Kidney (tissue), 2 donors: ENCODE results near the gene BCL6.

DNA sequence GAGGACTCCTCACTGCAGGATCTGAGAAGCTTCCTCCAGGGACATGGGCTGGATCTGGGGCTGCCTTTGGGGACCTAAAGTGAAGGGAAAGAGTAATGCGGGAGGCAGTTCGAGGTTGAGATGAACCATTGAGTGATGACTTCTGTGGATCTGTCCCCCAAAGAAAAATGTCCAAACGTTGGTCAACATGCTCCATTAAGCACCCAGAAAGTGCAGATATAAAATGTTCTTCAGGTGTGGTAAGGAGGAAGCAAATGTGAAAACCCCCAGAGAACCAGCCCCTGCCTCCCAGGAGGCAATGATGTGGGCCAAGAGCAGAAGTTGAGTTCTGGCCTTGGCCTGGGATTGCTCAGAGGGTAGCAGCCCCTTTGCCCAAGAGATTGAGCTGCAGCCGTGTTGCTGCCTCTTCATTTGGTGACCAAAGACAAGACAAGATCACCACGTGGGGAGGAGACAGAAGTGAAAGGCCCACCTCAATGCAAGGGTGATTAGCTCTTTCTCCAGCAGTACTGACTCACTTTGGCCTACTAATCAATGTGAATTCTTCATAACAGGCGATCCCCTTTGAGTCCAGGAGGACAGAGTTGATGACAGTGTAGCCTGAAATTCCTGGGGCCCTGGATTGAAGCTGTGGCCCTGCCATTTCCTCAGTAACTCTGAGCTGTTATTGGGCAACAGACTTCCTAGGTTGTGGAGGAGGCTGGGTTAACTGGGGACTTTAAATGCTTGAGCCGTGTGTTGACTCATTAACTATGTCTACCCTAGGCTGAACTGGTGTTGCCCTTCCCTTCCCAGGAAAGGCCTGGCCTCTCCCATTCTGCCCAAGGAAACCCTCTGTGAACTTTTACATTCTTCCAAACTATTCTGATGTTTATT is 86.4 kb downstream of the ST6GAL1 start:
- PRO-cap: no peak
- RRBS: no CpG with 5 or more reads among the region's 7 CpGs

DNA sequence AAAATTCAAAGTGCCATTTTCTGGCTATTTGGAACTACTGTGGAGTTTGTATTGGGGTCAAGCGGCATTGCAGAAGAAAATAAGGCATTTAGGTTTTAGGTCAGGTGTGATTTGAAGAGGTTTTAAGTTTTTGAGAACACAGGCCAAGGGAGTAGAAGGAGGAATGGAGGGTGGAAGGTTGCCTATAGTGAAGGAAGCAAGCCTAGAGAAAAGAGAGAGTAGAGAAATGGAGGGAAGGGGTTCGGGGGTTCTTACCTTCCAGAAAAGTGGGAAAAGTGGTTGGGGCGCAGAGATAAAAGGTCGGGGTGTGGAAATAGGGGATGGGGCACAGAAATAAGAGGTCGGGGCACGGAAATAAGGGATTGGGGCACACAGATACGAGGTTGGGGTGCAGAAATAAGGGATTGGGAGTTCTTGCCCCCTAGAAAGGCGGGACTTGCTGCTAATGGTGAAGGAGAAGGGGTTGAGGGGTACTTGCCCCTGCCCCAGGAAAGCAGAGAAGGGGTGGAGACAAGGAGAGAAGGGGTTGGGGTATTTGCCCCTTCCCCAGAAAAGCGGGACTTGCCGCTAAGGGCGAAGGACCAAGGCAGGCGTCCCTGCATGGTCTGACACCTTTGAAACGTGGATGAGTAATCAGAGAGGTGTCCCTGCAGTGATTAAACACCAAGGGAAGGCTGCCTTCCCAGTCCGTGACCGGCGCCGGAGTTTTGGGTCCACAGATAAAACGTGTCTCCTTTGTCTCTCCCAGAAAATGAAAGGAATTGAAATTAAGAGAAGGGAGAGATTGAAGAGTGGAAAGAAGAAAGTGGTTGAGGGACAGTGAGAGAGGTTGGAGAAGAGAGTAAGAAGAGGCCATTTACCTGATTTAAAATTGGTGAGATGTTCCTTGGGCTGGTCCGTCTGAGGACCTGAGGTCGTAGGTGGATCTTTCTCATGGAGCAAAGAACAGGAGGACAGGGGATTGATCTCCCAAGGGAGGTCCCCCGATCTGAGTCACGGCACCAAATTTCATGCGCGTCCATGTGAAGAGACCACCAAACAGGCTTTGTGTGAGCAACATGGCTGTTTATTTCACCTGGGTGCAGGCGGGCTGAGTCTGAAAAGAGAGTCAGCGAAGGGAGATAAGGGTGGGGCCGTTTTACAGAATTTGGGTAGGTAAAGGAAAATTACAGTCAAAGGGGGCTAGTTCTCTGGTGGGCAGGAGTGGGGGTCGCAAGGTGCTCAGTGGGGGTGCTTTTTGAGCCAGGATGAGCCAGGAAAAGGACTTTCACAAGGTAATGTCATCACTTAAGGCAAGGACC is 17.0 kb upstream of the RTP1 start:
- PRO-cap: no peak
- RRBS: no CpG with 5 or more reads among the region's 28 CpGs

- PRO-cap: no peak
- RRBS: no CpG with 5 or more reads among the region's 5 CpGs
These were observed 27.5 kb downstream of the MASP1 start for GRCh38 chr3:187263903-187264503.

- PRO-cap: no peak
- RRBS: no CpG with 5 or more reads among the region's 3 CpGs
These were observed 17.1 kb downstream of the MASP1 start for GRCh38 chr3:187274380-187274886.

DNA sequence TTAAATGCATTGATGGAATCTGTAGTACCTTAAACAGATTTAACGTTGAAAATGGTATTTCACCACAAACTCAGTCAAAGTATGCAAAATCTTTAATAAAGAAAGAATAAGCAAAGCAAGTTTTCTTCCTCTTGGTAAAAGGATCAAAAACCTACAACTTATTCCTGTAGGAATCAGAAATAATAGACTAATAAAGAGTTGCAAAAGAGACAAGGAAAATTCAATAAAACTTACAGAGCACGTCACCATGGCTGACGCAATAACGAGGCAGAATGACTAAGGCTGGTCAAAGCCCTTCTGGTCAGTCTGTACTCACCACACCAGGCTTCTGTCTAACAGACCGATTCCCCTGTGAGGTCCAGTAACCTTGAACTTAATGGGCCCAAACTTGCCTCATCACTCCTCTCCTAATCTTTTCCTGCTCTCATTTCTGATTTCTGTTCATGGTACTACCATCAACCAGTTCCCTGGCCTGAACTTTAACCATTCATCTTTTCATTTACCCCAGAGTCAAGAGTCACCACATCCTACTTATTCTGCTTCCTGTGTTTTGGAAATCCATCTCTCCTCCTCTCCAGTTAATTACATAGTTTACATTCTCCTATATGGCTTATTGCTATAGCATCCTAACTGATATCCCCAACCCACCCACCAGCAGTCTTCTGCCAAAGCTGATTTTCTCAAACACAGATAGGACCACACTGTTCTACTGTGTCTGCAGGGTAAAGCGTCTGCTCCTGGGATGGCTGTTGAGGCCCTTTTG is 4.9 kb downstream of the MASP1 start:
- PRO-cap: no peak
- RRBS: no CpG with 5 or more reads among the region's 6 CpGs

DNA sequence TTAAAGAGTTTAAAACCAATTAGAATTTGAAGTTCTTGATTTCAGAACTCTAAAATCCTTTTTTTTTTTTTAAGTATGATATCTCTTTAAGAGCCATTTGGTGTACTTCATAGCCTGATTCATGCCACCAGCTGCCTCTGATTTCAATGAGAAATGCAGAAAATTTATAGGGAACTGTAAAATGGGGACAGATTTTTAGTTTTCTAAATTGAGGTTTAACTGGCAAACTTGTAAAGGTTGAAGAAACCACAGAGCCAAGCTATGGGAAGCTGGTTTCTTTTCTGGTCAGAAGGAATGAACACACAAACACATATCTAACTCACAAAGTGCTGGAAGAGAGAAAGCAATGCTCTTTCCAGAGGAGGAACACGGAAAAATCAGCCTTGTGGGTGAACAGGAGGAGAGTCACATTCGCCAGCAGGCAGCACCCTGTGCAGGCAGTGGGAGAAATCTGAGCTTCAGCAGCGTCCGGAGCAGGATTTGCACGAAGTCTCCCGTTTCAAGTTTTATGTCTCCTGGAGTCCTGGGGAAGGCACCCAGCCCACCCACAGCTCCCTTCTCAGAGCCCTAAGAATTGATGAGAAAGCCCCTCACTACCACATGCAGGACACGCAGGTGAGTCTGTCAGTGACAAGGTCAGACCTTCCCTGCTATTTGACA is 485 bp downstream of the MASP1 start:
- PRO-cap: no peak
- RRBS: no CpG with 5 or more reads among the region's 7 CpGs

DNA sequence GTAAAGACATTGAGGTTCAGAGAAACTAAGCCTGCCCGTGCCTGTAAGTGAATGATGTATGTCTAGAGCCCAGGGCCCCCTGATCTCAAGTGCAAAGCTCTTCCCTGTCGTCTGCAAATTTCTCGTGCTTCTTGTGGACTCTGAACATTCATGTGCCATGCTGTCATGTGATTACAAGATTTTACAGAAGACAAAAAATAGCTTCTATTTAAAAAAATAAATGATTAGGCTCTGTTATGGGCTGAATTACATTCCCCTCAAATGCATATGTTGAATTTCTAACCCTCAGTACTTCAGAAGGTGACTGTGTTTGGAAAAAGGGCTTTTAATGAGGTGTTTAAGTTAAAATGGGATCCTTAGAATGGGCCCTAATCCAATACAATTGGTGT is 3.8 kb upstream of the MASP1 start:
- PRO-cap: no peak
- RRBS: no CpG with 5 or more reads among the region's 3 CpGs

GRCh38 chr3:187412397-187412969 is 44.3 kb downstream of the RTP4 start:
- PRO-cap: no peak
- RRBS: no CpG with 5 or more reads among the region's 18 CpGs

DNA sequence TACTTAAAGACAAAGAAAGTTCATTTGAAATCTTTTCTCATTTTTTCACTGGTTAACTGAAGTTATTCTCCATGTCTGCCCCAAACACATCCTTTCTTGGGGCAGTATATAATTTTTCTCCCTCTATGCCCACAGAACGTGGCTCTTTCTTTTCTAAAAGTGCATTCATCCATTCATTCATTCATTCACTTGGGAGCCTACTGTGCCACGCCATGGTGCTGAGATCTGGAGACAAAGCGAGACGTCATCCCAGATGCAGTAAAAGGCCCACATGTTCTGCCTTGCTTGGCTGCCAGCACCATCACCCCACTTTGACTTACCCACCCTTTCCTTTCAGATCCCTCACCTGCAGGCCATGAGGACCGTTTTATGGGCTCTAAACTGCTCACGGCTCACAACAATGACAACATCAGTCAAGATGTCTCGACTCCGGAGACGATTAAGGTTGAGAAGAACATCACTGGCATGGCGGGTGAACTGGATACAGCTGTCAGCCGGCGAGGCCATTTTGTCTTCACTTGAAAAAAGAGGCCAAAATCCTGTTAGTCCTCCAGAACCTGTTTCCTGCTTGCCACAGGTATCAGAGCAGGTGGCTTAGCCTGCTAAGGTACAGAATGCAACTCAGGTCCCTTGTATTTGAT is 12.0 kb downstream of the BCL6 start:
- PRO-cap: no peak
- RRBS: 95% methylated on average over 2 of the region's 12 CpGs

DNA sequence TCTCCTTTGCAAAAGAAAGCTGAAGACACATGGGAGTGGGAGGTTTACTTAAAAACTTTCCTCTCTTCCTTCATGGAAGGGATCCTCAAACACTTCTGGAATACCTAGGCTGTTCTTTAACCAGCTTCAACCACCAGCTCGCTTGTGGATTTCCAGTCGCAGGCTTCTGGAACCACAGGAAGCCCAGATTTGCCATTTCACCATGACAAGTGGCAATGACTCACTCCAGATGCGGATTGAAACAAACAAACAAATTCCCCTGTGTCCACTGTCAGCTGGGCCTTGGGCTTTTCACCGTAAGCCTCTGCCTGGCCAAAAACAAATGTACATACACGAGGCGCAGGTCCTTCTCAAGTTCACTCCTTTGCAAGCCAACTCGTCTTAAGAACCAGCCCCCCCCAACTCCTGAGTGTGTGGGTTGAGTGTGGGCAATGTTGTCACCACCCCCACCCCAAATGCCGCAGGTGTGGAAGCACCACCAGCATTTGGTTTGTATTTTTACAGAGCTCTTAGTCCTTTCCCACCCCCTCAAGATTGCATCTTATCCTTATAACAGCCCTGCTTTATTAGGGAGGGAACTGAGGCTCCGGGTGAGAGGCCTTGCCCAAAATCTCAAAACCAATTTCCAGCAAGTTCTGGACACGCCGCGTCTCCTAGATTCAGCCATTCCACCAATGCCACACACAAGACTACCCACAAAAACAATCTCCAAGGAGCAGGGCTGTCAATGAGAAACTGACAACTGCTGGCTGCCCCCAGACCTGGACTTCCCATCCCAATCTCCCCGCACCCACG is 8.7 kb downstream of the BCL6 start:
- PRO-cap: no peak
- RRBS: no CpG with 5 or more reads among the region's 14 CpGs

DNA sequence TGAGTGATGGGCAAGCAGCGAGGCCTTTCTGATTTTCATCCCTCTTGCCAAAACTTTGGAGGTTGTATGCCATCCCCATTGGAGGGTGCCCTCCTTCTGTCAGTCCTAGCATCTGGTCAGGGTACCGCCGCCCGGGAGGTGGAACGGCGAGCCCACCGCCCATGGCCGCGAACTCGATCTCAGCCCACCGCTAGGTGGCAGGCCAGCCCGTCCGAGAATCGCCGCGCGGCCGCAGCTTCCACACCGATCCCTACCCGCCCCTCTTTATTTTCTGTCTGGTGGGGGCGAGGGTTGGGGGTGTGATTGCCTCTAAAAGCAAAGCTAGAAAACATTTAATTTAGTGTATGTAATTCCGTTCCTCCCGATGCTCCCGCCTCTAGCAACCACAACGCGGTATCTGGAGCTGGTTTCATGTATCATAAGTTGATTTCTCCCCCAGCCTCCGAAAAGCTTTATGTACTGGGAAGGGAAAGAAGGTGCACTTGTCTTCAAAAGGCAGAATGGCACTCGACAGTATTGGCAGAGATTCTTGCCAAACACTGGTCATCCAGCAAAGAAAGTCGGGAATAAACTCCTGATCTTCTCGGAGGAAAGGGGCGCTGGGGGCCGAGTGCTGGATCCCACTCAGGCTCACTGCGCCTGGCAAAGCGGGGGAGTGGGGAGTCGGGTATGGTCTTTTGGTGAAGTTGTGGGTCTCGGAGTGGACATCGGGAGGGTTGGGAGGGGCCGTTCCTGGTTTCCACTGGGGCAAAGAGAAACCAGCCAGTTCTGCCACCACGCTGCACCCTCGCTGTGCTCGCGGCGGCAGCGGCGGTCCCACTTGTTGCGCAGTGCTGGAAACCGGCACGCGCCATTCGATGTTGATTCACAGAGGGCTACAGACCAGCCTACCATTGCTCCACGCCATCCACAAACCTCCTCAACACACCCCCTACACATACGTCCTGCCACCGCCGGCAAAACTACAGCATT is 4.1 kb downstream of the BCL6 start:
- PRO-cap: bidirectional peak, plus-strand start at position 276 of the sequence, minus-strand start at position 249 of the sequence; bidirectional peak, plus-strand start at position 765 of the sequence, minus-strand start at position 832 of the sequence
- RRBS: 2% methylated on average over 7 of the region's 54 CpGs

DNA sequence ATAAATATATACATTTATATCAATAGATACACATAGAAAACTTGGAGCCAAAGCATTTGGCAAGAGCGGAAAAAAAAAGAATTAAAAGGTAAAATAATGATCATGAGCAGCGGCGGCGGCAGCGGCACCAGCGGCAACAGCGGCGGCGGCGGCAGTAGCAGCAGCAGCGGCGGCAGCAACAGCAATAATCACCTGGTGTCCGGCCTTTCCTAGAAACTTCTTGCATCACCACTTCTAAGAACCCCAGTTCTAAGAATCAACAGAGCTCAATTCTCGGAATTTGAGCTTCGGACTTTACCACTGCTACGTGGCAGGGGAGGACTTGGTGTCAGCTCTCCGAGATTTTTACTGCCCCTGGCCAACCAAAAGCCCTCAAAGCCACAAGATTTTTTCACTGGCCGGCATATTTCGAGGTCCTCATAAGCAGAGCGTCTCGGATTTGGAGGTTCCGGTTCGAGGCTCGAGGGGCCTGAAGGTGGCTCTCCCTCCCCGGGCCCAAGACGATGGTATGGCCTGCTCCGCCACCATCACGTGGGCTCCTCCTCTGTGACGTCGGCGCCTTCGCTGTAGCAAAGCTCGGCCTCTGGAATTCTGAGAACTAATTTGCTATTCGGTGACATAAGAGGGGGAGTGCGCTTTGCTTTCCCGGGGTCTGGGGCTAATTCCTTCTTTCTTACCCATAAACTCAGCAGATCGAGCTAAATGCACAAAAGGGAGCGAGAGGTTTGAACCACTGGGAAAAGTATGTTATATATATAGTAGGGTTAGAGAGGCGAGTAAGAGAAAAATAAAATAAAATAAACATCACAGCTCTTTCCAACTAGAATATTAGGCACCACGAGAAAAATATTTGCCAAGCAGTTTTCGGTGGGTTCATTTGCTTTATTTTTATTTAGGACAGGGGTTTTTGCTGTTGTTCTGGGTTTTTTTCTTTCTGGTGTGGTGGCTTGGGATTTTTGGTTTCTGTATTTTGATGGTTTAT is at the start of gene BCL6:
Gene BCL6, minus strand, starts transcription at position 251 of the 982 bp plus-strand sequence.
- PRO-cap: bidirectional peak, plus-strand start at position 609 of the sequence, minus-strand start at position 251 of the sequence
- RRBS: 2% methylated on average over 3 of the region's 41 CpGs

DNA sequence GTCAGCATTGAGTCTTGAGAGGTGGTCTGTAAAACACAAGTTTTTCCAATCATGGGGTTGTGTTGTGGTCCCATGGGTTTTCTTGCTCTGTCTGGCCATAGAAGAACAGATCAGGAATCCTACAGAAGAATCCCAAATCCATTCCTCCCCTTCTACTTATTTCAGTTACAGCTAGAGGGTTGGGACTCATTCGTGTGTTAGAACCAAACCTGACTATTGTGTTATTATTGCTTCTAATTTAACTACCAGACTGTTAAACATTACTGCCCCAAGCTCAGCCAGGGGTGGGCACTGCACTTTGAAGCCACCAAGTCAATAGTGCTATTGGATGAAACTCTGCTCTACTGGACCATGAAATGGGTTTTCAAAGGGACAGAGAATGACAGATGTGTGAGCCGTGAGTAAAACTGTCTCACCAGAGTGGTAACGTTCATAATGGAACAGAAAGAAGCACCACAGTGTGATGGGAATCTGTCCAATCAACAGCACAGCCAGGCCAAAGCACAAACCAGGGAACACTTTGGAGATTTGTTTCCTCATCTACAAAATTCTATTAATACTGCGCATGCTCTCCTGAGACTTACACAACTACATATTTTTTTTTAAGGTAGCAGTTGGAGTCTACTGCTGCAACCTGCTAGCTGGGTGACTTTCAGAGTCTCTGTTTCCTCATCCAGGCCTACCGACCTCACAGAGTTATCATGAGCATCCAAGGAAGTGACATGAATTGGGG is 171.9 kb upstream of the LPP start:
- PRO-cap: no peak
- RRBS: no CpG with 5 or more reads among the region's 5 CpGs

DNA sequence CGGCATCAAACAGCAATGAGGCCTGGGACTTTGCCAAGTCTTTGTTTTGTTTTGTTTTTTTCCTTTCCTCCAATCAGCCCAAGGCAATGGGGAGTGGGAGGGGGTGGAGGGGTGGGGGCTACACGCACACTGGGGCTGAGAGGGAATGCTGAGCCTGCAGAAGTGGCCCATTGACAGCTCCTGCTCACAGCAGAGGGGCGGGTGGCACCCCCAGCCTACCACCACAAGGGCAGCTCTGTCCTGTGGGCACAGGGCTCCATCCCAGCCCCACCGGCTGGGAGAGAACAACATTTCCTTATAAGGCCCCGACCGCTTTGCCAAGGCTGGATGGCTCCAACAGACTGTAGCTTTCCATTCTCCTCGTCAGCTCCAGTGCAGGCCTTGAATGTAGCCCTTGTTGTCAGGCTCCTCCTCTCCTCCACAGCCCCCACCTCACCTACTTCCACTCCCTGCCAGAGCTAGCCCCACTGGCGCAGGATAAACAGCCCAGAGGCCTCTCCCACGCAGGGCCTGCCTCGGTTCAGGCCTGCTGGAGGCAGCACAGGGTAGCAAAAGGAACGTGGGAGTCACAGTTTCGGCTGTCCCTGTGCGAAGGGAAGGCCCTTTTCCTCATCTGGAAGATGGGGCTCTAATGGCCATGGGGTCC is 101.8 kb upstream of the LPP start:
- PRO-cap: bidirectional peak, plus-strand start at position 129 of the sequence, minus-strand start outside the sequence; bidirectional peak, plus-strand start at position 354 of the sequence, minus-strand start at position 272 of the sequence
- RRBS: no CpG with 5 or more reads among the region's 13 CpGs

- PRO-cap: unidirectional peak, plus-strand start at chr3:188153017; bidirectional peak, plus-strand start at chr3:188153304, minus-strand start at chr3:188153261
- RRBS: no CpG with 5 or more reads among the region's 14 CpGs
These were observed 994 bp upstream of the LPP start for GRCh38 chr3:188152975-188153351.

DNA sequence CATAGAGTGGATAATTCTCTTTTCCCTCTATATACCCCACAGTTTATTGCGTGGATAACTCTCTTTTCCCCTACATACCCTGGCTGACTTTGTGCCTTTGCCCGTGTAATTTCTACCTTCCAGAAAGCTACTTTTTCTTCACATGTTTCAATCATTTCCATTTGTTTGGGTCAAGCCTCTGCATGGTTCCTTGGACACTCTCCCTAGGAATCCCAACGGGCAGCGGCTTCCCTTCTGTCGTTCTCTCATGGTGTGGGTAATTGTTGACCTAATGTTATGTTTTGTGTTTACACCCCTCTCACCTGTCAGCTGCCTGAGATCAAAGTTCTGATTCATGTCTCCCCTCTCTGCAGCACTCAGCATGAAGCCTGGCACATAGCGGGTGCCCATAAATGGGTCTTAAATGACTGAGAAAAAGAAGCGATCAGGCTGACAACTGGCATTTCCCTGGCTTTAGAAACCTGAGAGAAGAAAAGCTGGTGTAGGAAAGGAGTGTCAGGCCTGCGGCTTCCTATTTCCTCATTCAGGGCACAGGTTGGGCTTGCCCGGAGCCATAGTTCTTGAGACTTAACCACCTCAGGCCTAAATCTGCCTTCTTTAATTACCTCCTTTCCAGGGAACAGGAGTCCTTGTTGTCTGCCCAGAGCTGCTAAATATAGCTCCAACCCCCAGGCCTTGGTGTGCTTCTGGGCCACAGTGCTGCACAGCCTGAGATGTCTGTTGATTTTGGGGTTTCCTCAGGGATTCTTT is 31.7 kb downstream of the LPP start:
- PRO-cap: no peak
- RRBS: no CpG with 5 or more reads among the region's 9 CpGs

- PRO-cap: no peak
- RRBS: no CpG with 5 or more reads among the region's 9 CpGs
These were observed 43.4 kb downstream of the LPP start for GRCh38 chr3:188197228-188197878.

DNA sequence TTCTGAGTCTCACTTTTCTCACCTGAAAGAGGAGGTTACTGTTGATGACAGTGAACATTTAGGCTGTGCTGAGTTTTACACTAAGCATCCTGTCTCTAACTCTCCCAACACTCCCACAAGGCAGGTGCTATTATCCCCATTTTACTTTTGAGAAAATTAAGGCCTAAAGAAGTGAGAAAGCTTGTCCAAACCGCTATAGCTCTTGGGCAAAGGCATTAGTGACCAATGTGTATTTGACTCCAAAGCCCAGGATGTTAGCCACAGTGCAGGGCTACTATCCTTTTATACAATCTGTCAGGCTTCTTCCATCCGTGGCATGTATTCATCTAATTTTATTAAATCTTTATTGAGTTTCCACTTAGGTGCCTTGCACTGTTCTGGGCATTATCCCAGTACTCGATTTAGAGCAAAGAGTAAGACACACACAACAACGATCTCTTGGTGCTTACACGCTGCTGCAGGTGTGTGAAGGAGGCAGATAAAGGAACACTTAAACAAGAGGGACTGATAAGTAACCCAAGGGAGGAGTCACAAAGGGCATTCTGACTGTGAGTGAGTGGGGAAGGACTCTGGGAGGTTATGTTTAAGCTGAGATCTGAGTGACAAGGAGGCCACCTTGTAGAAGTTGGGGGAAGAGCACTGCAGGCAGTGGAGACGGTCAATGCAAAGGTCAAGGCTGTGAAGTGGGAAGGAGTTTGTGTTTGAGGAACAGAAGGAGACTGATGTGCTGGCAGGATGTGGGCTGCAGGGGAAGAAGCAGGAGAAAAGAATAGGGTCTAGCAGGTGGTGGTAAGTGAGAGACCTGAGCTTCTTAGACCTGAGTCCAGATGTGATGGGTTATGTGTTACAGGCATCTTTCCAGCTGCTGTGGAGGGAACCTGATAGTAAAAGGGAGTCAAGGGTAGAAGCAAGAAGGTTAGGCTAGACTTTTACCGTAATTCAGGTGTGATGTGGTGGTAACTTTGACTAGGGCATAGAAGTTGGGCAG is 63.0 kb downstream of the LPP start:
- PRO-cap: no peak
- RRBS: no CpG with 5 or more reads among the region's 7 CpGs

- PRO-cap: no peak
- RRBS: 100% methylated on average over 1 of the region's 18 CpGs
These were observed 66.7 kb downstream of the LPP start for GRCh38 chr3:188220158-188221608.

- PRO-cap: no peak
- RRBS: no CpG with 5 or more reads among the region's 2 CpGs
These were observed 80.9 kb downstream of the LPP start for GRCh38 chr3:188234651-188235365.